Helper T cell (primary cell): ENCODE data around the gene RPS27L.

GRCh38 chr15:60557049-60557508 is 78.1 kb upstream of the ICE2 start:
- PRO-cap, 2 experiments = peak in 1 of 2 experiments; most common plus-strand start chr15:60557425 (in 1); most common minus-strand start chr15:60557326 (in 1)

- PRO-cap, 2 experiments = no peak in any of the 2 experiments
Observed at GRCh38 chr15:60612743-60613036, 133.7 kb upstream of the ICE2 start.

- PRO-cap, 2 experiments = no peak in any of the 2 experiments
Observed at GRCh38 chr15:60752192-60752973, 273.4 kb upstream of the ICE2 start.

DNA sequence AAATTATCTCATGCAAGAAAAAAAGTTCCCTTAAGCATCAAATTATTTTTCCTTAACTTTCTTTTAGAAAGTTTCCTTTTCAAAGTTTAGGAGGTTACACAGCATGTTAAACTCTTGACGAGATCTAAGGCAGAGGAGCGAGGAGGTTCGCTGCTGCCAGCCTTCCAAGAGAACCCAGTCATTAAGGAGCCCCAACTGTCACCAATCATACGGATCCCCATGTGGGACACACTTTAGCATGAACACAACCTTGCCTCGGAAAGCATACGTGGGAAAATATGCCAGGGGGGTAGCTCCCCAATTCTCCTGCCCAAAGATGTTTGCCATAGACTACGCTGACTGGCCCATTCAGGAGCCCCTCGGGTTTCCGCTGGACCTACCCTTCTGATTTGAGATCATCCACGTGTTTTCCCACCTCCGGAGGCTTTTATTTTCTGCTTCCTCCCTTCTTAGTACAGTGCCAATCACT is 284.5 kb upstream of the ICE2 start:
- PRO-cap, 2 experiments = no peak in any of the 2 experiments

GRCh38 chr15:60840560-60841520 is 361.9 kb upstream of the ICE2 start:
- PRO-cap, 2 experiments = peak in 1 of 2 experiments; most common plus-strand start chr15:60841062 (in 1); most common minus-strand start chr15:60840898 (in 1)

- PRO-cap, 2 experiments = no peak in any of the 2 experiments
Observed at GRCh38 chr15:60916018-60916591, 313.0 kb downstream of the RORA start.

DNA sequence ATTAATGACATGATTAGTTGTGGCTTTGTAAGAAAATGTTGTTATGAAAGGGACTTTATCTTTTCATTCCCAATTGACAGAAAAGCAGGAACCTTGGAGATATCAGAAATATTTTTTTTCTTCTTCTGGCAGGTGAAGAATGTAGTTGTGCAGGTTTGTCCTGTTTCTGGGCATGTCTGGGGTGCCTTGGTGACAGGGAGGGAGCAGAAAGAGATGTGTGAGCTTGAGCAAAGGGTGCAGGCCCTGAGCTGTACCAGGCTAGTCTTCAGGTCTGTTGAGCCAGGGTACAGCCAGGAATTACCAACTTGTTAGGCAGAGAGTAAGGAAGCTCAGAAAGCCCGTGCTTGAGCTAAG is 310.6 kb downstream of the RORA start:
- PRO-cap, 2 experiments = no peak in any of the 2 experiments

- PRO-cap, 2 experiments = no peak in any of the 2 experiments
Observed at GRCh38 chr15:60929726-60930155, 299.4 kb downstream of the RORA start.

DNA sequence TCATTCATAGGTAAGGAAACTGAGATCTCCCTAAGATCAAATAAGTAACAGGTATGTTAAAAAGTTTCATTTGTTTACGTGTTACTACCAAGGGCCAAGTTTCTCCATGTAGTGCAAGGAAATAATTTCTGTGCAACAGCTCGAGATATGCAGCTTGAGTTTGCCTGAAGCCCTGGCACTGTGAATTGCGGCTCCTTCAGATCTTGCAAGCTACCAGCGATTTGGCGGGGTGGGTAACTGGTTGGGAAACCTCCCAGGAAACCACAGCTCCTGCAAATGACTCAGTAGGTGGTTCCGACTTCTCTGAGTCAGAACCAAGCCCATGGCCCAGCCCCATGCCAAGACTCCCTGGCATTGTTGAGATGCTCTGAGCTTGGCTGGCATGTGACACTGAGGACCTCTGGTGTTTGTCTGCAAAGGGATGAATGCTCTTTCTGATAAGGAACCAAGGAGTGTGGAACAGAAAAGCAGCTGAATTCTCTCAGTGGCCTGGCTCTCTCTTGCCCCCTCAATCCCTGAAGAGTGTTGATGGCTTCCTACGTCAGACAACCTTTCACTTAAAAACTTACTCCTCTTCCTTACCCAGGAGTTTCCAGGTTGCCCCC is 296.6 kb downstream of the RORA start:
- PRO-cap, 2 experiments = peak in 1 of 2 experiments; most common minus-strand start position 182 of the sequence (in 1)

DNA sequence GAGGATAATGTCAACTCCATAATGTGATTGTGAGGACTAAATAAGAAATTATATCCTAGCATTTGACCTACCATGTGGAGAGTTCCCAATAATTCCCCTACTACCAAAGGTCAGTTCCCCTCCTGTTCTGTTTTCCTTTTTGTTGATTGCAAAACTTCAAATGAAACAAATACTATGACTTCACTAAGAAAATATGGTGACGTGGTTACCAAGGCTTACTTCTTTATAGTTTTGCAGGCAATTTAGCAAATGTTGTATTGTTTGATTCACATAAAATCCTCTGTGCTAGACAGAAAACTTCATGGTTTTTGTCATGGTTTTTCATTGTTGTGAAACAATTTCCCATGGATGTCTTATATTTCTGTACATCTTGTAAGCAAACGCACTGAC is 153.9 kb upstream of the RORA start:
- PRO-cap, 2 experiments = no peak in any of the 2 experiments

DNA sequence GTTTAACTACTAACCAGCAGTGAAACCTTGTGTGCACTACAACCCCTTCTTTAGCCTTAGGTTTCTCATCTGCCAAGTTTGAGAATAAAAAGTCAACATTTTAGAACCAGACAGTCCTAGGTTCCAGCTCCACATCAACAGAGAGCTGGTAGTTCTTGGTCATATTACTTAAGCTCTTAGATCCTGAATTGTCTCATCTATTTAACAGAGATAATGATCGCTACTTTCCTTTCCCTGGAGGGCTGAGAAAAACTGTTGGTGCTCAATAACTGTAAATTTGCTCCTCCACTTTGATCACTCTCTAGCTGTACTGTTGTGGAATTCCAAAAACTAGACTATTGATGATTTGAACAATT is 160.6 kb upstream of the RORA start:
- PRO-cap, 2 experiments = no peak in any of the 2 experiments

DNA sequence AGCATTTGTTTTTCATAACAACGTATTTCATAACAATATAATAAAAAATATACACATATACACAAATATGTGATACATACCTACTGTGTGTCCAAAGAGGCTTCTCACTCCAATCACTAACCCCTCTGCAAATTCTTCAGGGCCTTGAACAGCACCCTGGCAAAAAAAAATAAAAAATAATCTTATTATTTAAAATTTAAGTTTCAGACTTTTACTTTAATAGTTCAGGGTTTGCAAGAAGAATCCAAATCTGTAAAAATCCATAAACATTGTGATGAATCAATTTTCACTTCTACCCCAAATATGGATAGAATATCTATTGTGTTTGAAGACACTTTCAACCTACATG is 185.5 kb downstream of the VPS13C start:
- PRO-cap, 2 experiments = no peak in any of the 2 experiments

DNA sequence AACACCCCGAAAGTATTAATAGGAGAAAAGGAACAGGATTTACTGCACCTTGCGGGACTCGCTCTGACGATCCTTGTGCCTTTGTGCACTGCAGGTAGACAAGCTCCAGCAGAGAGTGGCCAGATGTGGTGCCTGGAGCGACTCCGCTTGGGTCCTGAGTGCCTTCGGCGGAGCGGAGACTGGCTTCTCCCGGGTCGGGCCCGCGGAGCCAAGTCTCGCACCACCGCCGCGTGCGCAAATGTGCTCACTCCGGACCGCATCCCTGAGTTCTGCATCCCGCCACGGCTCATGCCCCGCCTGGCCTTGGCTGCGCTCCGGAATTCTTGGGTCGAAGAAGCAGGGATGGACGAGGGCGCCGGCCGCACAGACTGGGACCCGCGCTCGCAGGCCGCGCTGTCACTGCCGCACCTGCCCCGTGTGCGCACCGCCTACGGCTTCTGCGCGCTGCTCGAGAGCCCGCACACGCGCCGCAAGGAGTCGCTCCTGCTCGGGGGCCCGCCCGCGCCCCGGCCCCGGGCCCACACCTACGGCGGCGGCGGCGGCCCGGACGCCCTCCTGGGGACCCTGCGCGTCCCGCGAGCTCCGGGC is 808 bp downstream of the C2CD4A start:
- PRO-cap, 2 experiments = no peak in any of the 2 experiments

DNA sequence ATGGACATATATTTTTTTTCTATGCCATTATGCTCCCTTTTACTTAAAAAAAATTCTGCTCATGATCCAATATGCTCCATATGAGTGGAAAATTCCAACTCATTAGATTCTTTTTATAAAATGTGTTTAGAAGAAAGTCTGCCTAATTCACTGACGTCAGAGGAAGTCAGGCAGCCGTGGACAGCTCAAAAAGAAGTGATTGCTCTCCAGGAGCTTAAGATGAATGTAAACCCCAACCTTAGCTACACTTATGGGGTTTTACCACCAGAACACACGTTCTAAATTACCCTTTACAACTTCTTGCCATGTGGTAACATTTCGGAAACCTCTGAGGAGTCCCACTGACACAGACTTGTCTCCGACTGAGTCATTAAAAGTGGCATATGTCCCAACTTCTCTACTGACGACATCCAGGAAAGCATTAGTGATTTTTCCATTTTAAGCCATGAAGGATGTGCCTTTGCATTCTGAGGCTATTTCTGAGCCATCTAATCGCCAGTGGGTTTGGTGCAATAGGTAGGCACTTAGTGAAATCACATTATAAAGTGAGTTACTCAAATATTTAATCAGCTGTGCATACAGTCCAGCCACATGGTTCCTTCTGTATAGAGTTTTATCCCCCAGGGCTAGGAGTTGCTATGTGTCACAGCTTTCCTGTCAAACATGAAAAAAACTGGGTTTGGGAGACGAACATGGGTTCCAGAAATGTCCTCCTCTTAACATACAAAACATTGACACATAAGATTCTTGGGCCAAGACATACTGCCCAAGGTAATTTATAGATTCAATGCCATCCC is 32.4 kb downstream of the C2CD4A start:
- PRO-cap, 2 experiments = no peak in any of the 2 experiments

DNA sequence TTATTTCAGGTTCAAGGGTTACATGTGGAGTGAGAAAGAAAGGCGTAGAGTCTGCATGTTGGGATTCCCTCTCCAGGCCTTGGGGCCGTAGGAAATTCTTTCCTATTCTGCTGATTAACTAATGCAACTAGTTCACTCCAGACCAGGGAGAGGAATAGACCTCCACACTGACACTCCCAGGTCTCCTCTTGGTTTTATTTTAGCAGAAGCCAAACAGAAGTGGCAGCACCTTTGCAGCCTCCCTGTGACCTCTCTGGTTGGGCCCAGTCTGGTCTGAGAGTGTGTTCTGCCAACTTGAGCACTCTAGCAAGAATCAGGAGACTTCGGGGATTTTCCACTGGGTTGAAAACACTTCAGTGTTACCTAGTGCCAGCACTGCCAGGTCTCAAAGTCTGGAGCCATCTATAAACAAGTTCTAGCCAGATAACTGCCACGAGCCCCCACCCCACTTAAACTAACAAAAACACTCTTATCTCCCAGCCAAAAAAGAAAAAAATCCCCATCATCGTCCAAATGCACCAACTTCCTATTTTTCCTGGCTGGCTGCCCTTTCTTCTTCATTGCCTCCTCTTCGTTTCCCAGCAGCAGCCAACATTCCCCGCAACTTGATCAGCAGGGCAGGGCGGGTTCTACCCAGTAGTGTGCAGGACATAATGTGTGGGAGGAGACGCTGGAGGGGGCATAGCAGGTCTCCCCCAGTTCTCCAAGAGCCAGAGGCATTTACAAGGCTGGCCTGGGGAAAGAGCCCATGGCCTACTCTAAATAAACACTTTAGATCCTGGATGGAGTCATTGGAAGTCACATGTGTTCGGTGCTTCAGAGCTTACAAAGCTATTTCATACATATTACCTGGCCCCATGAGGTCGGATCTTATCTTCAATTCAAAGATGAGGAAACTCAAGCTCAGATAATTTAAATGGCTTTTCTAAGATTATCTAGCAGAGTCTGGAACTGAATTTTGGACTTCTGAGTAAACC is 29.5 kb downstream of the C2CD4B start:
- PRO-cap, 2 experiments = no peak in any of the 2 experiments

GRCh38 chr15:62834737-62835281 is 207.7 kb upstream of the TPM1 start:
- PRO-cap, 2 experiments = no peak in any of the 2 experiments

GRCh38 chr15:62857367-62858083 is 185.0 kb upstream of the TPM1 start:
- PRO-cap, 2 experiments = no peak in any of the 2 experiments

- PRO-cap, 2 experiments = no peak in any of the 2 experiments
Observed at GRCh38 chr15:62958389-62958949, 84.1 kb upstream of the TPM1 start.

DNA sequence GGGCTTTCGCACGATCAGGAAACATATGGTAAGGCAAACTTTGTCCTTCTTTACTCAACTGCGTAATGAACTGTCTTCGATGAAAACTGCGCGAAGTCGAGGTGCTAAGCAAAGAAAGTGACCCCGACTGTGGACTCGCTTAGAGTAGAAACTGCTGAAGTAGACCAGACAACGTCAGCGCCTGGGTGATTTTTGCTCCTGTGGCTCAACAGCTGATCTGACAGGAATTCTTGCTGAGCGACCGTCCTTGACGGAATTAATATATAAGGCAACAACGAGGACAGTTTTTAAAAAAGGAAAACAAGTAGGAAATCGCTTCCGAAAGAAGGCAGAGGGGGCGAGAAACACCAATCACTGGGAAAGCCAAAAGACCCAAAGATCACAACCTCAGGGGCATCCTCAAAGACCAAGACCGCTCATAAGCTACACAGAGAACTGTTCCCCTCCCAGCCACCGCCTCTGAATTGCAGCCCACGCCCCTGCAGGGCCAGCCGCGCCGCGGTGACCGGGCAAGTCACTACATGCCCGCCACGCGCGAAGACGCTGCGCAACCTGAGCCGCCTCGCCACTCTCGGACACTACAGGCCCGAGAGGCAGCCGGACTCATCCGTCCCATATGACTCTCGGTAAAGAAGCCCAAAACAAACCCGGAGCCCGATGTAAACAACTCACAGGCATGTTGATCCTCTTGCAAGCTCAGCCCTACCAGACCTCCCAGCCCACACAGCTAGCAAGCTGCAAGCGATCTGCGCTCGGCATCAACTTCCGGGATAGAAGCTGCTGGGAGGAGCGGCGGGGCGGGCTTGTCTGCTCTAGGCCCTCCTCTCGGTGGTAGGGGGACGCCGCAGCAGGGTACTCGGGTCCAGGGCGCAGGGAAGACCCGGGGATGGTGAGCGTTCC is at the start of gene RPS27L:
RPS27L (minus strand) TSS at position 750 of the 900 bp plus-strand sequence.
- PRO-cap, 2 experiments = peak in 2 of 2 experiments; most common plus-strand start position 517 of the sequence (in 2); most common minus-strand start position 466 of the sequence (in 2)

DNA sequence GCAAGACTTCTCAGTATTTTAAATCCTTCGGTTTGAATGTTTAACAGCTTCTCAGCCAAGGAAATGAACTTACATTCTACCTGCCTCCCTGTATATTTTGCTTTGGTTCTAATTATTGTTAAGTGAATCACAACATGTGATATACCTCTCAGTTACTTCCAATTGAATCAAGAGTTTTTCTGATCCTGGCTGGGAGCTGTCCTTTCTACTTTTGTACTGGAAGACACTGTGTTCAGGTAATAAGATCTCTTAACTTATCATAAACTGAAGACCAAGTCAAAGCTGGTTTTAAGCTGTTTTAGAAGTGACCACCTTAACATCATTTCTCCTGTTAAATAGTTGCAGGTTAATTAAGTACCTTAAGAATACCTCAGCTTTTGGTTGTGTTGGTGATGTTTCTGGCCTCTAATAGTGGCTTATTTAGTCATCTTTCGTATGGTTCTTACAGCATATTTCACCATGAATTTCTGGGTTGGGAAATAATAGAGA is 1.4 kb downstream of the RAB8B start:
- PRO-cap, 2 experiments = no peak in any of the 2 experiments